Glomerular endothelial cell (primary cell): ENCODE results near the gene SIVA1.

DNA sequence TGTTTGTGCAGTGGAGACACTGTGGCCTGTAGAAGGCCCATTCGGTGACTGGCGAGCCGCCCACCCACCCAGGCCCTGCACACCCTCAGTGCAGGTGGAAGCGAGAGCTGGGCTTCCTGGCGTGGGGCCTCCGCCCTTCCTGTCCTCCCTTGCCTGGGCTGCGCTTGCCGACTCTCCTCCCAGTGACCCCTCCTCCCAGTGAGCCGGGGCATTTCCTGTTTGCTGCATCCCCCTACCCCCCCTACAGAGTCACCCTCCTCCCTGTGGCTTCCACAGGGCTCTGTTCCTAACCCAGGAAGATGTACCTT, 5.9 kb downstream of the INF2 start:
- RAMPAGE, long total RNA: no peak

GRCh38 chr14:104732094-104733427, 8.5 kb downstream of the ADSS1 start:
- RAMPAGE, long total RNA: no peak

DNA sequence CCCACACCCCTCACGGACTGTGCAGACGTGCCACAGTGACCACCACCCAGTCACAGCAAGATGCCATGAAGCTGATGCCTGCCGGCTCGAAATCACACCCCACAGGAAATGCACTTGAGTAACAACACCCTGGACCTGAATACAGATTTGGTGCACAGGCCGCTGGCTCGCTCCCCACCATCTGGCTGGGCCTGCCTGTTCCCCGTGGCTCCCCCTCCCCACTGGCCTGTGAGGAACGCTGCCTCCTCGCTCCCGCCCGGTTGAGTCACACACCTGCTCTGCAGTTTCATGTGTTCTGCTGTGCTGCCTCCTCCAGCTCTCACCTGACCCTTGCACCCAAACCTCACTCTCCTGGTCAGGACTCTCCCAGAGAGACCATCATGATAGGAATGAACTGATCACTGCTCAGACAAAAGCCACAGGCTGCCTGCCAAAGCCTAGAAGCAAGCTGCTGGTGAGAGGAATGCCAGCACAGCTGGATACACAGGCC, 3.9 kb upstream of the SIVA1 start:
- RAMPAGE, long total RNA: no peak

GRCh38 chr14:104752411-104753383, at the start of gene SIVA1:
Gene SIVA1, plus strand, starts transcription at chr14:104753147.
- RAMPAGE, long total RNA: start-site peak on the plus strand at chr14:104753142-104753208, 297 and 297 reads in 2 replicates

DNA sequence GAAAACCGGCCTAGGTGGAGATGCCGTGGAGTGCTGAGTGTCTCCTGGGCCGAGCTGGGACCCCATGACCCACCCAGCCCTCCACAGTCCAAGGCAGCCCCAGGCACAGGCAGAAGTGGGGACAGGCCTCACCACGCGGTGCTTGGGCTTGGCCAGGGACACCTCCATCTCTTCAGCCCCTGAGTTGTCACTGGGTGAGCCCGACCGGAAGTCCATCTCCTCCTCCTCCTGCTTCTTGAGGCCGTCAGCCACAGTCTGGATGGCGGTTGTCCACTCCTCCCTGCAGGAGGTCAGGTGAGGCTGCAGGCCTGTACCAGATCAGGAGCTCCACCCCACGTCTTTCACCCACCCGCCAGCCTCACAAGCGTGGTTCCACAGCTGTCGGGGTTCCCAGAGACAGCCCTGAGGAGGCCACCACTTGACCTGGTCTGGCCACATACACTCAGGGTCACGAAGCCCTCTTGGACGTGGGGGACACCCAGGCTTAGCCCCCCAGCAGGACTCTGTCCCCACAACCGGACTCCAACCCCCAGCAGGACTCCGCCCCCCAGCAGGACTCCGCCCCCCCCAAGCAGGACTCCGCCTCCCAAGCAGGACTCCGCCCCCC, 19.9 kb downstream of the AKT1 start:
- RAMPAGE, long total RNA: no peak

DNA sequence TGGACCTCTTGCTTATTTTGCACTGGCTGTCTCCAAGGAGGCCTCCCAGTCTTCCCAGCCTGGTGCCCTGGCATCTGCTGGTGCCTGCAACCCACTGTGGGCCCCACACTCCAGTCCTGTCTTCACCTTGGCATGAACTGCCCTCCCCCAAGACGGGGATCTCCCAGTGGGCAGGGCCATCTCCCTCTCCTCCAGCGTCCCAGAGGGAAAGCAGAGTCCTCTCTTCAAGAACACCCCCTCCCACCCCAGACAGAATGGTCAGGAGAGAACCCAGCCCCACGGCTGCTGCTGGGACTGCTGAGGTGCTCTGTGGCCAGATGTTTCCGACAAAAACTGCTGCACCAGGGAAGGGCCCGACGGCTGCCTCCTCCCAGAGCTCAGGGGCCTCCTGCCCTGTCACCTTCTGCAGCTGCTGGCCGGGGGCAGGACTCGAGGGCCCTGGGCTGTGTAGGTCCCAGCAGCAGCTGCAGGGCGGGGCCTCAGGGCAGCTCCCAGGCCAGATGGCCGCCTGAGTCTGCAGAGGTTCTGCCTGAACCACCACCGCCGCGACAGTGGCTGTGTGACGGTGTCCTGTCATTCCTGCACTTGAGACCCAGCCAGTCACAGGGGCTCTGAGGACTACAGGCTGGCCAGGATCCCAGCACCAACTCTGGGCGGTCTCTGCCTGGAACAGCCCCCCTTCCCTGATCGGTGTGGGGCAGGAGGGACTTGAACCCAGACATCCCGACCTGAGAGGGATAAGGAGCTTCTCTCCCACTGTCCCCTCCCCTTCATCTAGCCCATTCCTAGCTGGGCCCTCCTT, 2.0 kb upstream of the AKT1 start:
- RAMPAGE, long total RNA: no peak

DNA sequence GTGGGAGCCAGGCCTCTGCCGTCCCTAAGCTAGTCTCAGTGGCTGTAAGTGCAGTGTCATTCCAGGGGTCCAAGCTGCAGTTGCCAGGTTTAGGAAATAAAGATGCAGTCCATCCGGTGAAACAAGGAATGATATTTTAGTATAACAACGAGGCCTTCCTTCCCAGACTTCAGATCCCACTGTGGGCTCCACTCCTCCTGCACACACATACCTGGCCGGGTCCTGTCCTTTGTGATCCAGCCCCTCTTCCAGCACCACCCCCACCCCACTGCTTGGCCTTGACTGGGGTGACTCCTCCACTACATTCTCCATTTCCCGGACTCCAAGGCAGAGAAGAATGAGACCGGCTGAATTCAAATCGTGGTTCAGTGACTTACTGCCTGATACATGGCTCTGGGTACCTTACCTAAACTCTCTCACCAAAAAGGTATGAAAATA, 1.8 kb upstream of the ZBTB42 start:
- RAMPAGE, long total RNA: no peak

DNA sequence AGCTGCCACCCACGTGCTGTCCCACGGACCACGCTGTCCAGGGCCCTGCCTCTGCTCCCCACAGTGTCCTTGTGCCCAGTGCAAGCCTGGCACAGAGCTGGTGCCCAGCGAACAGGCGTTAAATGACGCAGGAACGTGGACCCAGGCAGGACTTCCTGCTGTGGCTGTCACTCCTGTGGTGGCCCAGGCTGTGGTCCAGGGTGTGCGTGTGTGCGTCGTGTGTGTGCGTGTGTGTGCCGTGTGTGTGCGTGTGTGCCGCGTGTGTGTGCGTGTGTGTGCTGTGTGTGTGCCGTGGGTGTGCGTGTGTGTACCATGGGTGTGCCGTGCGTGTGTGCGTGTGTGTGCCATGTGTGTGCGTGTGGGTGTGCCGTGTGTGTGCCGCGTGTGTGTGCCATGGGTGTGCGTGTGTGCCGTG, 6.8 kb downstream of the CEP170B start:
- RAMPAGE, long total RNA: no peak

- RAMPAGE, long total RNA: no peak
Measured at GRCh38 chr14:105025895-105026533, 5.1 kb upstream of the CDCA4 start.

- RAMPAGE, long total RNA: no peak
Measured at GRCh38 chr14:105091216-105092130, 26.2 kb upstream of the GPR132 start.

DNA sequence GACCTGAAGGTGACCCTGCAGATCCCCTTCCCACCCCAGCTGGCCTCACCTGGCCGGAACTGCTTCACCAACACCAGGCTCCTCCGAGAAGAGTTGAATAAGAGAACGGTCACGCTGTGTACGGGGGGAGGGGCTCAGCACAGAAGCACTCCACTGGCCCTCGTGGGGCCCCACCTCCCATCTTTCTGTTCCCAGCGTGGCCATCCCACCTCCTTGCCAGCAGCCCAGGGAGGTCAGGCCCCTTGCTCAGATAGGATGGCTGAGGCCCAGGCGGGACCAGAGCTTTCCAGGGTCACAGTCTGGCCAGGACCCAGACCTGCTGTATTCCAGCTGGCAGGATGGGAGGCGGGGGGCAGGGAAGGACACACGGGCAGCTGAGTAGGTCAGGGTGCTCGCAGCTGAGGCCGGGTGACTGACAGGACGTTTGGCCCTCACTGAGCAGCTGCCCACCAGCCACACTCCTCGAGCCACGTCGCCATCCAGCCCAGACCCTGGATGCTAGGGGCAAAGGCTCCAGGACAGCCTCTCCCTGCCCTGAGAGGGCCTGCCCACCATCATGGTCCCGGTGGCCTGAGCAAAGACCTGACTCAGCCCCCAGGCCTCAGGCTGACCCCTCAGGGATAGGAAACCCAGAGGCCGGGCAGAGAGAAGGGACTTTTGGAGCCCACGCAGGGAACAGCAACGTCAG, 4.1 kb downstream of the NUDT14 start:
- RAMPAGE, long total RNA: no peak

- RAMPAGE, long total RNA: no peak
Measured at GRCh38 chr14:105197077-105197892, 16.2 kb upstream of the NUDT14 start.

- RAMPAGE, long total RNA: no peak
Measured at GRCh38 chr14:105300260-105300461, 640 bp downstream of the BRF1 start.

- RAMPAGE, long total RNA: no peak
Measured at GRCh38 chr14:105468605-105469453, 5.8 kb upstream of the CRIP2 start.

- RAMPAGE, long total RNA: no peak
Measured at GRCh38 chr14:105471424-105472313, 3.0 kb upstream of the CRIP2 start.

DNA sequence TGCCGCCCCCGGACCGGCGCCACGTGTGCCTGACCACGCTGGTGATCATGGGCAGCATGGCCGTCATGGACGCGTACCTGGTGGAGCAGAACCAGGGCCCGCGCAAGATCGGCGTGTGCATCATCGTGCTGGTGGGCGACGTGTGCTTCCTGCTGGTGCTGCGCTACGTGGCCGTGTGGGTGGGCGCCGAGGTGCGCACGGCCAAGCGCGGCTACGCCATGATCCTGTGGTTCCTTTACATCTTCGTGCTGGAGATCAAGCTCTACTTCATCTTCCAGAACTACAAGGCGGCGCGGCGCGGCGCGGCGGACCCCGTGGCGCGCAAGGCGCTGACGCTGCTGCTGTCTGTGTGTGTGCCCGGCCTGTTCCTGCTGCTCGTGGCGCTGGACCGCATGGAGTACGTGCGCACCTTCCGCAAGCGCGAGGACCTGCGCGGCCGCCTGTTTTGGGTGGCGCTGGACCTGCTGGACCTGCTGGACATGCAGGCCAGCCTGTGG, 2.5 kb downstream of the TMEM121 start:
- RAMPAGE, long total RNA: no peak

GRCh38 chr14:105854012-105854832, 327.8 kb downstream of the TMEM121 start:
- RAMPAGE, long total RNA: no peak

- RAMPAGE, long total RNA: no peak
Measured at GRCh38 chr14:105861636-105862589, 335.5 kb downstream of the TMEM121 start.

GRCh38 chr14:106336782-106337061, 810.3 kb downstream of the TMEM121 start:
- RAMPAGE, long total RNA: no peak

DNA sequence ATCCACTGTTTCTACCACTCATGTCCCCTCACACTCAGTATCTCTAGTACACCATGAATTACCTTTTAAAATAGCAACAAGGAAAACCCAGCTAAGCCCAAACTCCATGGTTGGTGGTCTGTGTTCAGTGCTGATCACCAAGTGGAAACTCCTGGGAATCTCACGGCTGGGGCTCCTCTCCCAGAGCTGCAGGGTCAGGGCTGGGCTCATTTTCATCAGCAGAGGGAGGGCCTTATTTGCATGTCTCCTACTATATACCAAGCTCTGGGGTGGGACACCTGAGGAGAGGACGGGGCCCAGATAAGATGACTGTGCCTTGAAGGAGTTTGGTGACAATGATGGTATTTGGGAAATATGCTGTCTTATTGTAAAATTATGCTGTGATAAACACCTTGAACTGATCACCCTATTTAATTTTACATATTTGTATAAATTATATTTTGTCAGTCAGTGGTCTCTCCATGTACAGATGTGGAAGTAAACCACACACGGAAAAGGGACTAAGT, 1031.0 kb downstream of the TMEM121 start:
- RAMPAGE, long total RNA: no peak